ENCODE results near the genes ATP5F1D and UQCR11.

DNA sequence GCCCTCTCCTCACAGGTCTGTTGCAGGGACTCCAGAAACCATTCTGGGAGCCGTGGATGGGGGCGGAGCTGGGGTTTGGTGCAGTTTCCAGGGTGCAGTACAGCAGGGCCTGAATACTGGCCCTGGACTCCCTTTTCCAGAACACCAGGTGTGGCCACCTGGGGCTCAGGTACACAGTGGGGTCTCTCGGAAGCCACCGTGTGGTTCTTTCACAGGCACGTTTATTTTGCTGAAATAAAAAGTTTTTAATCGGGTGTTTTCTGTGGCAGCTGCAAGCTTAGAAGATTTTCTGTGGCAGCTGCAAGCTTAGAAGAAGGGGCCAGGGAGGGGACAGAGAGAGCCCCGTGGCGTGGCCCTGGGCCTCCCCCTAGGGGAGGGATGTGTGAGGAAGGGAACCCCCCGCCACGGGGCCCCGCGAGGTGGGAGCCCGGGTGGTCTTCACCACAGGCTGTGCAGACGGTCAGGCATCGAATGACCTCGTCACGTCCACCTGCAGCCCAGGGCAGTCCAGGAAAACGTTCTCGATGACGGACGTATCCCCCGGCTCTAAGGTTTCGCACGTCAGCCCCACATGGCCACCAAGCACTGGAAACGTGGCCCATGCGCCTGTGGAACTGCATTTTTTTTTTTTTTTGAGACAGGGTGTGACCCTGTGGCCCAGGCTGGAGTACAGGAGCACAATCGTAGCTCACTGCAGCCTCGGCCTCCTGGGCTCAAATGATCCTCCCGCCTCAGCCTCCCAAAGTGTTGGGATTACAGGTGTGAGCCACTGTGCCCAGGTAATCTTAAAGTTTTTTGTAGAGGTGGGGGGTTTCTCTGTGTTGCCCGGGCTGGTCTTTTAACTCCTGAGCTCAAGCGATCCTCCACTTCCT is 8.6 kb downstream of the POLR2E start:
- PRO-cap, 3 experiments: no peak in any of the 3 experiments
- RRBS: 83% methylated on average over 7 of the region's 31 CpGs

DNA sequence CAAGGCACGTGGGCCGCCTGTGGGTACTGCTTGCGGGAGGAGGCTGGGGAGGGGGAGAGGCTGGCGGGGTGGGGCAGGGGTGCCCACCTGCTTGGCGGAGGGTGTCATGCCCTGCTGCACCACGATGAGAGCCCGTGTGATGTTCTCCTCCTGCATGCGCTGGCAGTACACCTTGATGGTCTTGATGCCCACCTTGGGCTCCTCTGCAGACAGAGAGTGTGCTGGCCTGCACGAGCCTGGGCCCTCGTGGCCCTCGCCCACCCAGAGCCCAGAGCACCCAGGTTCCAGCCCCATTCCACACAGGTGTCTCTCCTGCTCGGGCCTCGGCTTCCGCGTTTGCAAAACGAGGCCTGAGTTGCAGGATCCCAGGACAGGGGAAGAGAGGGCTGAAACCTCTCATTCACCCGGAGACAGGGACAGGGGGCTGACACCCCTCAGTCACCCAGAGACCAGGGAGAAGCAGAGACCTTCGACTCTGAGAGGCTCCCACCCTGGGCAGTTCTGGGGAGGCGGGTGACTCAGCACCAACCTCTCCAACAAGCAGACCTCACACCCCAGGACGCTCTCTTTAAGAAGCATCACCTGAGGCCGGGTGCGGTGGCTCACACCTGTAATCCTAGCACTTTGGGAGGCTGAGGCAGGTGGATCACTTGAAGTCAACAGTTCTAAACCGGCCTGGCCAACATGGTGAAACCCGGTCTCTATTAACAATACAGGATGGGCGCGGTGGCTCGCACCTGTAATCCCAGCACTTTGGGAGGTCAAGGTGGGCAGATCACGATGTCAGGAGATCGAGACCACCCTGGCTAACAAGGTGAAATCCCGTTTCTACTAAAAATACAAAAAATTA is 3.2 kb downstream of the POLR2E start:
- PRO-cap, 3 experiments: no peak in any of the 3 experiments
- RRBS: no CpG with 5 or more reads among the region's 30 CpGs

DNA sequence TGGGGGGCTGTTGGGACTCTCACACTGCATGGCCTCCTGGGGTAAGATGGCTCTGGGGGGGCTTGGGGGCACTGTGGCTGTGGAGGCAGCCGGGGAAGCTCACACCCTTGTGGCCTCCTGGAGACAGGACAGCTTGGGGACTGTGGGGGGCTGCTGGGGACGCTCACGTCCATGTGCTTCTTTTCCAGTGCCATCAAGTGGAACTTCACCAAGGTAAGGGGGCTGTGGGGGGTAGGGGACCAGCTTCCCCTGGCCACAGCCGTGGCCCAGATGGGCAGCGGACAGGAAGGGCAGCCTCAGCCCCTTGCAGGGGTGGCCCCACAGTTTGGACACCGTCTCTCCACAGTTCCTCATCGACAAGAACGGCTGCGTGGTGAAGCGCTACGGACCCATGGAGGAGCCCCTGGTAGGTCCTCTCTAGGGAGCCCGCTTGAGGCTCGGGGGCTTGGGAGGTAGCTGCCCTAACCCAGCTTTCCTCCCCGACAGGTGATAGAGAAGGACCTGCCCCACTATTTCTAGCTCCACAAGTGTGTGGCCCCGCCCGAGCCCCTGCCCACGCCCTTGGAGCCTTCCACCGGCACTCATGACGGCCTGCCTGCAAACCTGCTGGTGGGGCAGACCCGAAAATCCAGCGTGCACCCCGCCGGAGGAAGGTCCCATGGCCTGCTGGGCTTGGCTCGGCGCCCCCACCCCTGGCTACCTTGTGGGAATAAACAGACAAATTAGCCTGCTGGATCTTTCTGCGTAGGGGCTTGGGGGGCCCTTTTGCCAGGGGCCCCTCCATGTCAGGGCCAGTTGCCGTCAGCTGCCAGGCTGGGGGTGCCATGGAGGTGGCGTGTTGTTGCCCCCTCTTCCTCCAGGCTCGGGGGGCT is 2.5 kb downstream of the GPX4 start:
- PRO-cap, 3 experiments: peak in 1 of 3 experiments; most common minus-strand start position 352 of the sequence (in 1)
- RRBS: 51% methylated on average over 6 of the region's 29 CpGs

- PRO-cap, 3 experiments: no peak in any of the 3 experiments
- RRBS: 73% methylated on average over 17 of the region's 74 CpGs
Observed at GRCh38 chr19:1109077-1110115, 5.6 kb downstream of the GPX4 start.

- PRO-cap, 3 experiments: peak in 2 of 3 experiments; most common plus-strand start chr19:1155264 (in 2); most common minus-strand start chr19:1155122 (in 1)
- RRBS: 18% methylated on average over 11 of the region's 51 CpGs
Observed at GRCh38 chr19:1154570-1155940, 19.0 kb downstream of the SBNO2 start.

- PRO-cap, 3 experiments: no peak in any of the 3 experiments
- RRBS: no CpG with 5 or more reads among the region's 10 CpGs
Observed at GRCh38 chr19:1174467-1174767, 349 bp upstream of the SBNO2 start.

DNA sequence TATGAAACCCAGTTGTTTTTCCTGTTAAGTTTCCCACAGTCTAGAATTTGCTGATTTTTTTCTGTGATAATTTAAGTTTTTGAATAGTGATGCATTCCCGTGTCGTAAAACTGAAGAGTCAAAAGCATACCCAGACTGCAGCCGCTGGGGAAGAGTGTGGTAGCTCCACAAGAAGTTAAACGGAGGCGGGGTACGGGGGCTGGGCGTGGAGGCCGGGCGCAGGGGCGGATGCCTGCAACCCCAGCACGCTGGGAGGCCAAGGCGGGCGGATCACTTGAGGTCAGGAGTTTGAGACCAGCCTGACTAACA is 13.2 kb upstream of the STK11 start:
- PRO-cap, 3 experiments: no peak in any of the 3 experiments
- RRBS: no CpG with 5 or more reads among the region's 13 CpGs

GRCh38 chr19:1241305-1242025 is at the start of gene ATP5F1D:
ATP5F1D (plus strand) TSS chr19:1241751.
- PRO-cap, 3 experiments: peak in 3 of 3 experiments; most common plus-strand start chr19:1241784 (in 2); most common minus-strand start chr19:1241597 (in 1)
- RRBS: under 1% methylated on average over 44 of the region's 71 CpGs

- PRO-cap, 3 experiments: peak in 3 of 3 experiments; most common minus-strand start chr19:1245111 (in 3)
- RRBS: 13% methylated on average over 4 of the region's 39 CpGs
Observed at GRCh38 chr19:1244248-1245194, 3.0 kb downstream of the ATP5F1D start.

DNA sequence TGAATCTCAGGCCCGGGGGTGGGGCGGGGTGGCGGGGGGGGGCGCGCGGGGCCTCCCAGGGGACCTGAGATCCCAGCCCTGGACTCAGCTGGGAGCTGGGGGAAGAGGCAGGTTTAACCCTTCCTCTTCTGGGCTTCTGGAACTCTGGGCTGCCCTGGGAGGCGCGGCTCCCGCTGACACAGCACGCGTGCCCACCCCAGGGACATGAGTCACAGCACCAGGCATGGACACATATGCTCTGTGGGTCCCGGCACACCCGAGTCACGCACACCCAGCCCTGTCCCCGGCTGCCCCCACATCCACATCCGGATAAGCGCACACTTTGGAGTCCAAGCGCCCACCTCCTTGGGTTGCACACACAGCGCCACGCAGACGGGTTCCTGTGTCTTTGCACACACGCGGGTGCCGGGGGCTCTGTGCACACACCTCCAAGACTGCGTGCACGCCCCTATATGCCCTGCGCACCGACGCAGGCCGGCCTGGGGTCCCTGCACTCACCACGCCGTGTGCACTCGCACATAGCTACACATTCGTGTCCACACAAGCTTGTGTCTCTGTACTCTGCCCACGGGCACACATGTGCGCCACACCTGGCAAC is 3.3 kb upstream of the CIRBP start:
- PRO-cap, 3 experiments: peak in 1 of 3 experiments; most common plus-strand start position 369 of the sequence (in 1)
- RRBS: 3% methylated on average over 17 of the region's 36 CpGs

- PRO-cap, 3 experiments: no peak in any of the 3 experiments
- RRBS: 90% methylated on average over 6 of the region's 54 CpGs
Observed at GRCh38 chr19:1370524-1371302, 13.0 kb upstream of the NDUFS7 start.

DNA sequence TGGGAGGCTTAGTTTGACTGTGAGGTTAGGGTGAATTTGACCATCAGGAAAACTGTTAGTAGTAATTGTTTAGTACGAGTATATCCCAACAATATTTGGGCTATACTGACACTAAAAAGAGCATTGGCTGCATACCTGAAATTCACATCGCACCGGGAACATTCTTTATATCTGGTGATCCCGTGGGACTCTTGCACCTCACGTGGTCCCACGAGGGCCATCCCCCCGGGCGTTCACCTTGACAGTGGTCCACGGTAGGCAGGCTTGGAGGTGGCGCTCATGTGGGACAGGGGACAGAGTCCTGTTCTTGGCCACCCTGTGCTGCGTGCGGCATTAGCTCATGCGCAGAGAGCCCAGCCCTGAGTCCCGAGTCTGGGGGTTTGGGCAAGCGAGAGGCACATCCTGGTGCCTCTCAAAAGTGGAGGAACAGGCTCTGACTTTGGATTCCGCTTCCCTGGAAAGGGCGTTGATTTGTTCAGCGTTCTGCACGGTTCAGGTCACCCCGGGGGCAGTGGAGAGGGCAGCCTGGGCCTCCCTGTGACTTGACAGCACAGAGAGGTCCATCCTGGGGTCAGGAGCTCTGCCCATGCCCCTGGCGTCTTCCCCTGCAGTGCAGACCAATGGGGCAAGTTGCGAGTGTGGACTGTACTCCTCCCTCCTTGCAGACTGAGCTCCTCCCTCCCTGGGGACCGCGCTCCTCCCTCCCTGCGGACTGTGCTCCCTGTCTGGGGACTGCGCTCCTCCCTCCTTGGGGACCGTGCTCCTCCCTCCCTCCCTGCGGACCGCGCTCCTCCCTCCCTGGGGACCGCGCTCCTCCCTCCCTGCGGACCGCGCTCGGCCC is 7.4 kb downstream of the GAMT start:
- PRO-cap, 3 experiments: no peak in any of the 3 experiments
- RRBS: 76% methylated on average over 5 of the region's 36 CpGs

DNA sequence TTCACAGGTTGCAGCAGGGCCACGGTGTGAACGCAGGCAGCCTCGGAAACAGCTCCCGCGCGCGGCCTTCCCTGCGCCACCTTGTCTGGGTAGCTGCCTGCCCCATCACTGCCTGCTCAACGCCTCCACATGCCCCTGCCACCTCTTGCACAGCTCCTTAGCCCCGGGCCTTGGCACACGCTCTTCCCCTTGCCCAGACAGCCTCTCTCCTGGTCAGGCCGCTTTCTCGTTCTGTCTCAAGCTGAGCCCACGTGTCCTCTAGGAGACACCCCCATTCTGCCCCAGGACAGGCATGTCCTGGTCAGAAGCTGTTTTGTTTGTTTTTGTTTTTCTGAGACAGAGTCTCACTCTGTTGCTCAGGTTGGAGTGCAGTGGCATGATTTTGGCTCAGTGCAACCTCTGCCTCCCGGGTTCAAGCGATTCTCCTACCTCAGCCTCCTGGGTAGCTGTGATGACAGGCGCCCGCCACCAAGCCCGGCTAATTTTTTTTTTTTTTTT is 1.4 kb upstream of the GAMT start:
- PRO-cap, 3 experiments: peak in 2 of 3 experiments; most common minus-strand start position 110 of the sequence (in 1)
- RRBS: no CpG with 5 or more reads among the region's 19 CpGs

DNA sequence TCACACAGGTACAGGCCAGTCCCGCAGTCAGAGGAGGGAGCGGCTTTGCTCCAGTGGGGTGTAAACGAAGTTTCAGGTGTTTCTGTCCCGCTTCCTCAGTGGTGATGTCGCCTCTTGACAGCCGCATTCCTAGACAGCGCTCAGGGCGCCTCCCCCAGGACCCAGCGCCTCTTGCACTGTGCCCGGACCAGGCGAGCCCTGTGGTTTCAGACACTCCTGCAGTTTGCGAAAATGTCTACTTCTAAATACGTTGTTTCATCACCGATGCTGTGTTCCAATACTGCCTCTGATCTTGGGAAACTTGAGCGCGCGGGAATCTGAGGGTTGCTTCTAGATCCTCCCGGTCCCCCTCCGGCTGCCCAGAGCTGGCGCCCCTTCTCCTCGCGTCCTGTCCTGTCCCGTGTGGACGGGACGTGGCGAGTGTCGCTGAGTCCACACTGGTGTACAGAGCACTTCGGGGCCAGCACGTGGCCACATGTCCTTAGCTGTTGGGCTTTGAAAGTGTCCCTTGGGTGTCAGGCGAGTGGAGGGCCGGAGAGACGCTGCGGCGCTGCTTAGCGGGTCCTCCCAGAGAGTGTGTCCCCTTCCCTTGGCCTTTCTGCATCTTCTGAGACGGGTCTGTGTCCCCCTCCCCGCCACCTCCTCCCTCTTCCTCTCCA is 14.6 kb upstream of the RPS15 start:
- PRO-cap, 3 experiments: no peak in any of the 3 experiments
- RRBS: no CpG with 5 or more reads among the region's 37 CpGs

DNA sequence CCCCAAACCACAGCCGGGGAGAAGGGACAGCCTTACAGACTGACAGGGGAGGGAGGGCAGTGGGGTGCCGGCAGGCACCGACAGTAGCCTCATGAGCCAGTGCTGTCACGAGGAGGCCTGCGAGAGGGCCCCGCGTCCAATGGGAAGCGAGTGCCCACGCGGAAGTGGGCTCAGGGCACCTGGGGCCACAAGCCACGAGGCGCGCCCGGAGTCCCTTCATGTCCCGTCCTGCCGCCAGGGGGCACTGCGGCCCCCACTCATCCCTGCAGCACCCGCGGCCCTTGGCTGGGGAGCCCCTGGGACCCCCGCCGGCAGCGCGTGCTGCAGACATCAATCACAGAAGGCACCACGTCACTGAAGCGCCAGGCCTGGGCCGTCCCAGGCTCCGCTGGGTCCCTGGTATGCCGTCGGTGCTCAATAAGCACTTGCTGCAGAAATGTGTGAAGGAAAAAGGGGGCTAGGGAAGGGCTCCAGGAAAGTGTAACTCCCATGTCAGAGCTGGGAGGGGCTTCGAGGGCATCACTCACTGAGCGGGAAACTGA is 9.3 kb downstream of the ADAMTSL5 start:
- PRO-cap, 3 experiments: no peak in any of the 3 experiments
- RRBS: 2% methylated on average over 8 of the region's 31 CpGs

GRCh38 chr19:1554620-1555563 is 13.2 kb downstream of the MEX3D start:
- PRO-cap, 3 experiments: no peak in any of the 3 experiments
- RRBS: 73% methylated on average over 9 of the region's 48 CpGs

- PRO-cap, 3 experiments: peak in 3 of 3 experiments; most common plus-strand start chr19:1605963 (in 2); most common minus-strand start chr19:1605434 (in 2)
- RRBS: 2% methylated on average over 37 of the region's 94 CpGs
Observed at GRCh38 chr19:1605137-1606258, at the start of gene UQCR11. UQCR11 (minus strand) TSS chr19:1605462.

- PRO-cap, 3 experiments: no peak in any of the 3 experiments
- RRBS: no CpG with 5 or more reads among the region's 8 CpGs
Observed at GRCh38 chr19:1606259-1606486, 911 bp upstream of the UQCR11 start.

GRCh38 chr19:1643318-1643852 is 9.0 kb downstream of the TCF3 start:
- PRO-cap, 3 experiments: no peak in any of the 3 experiments
- RRBS: no CpG with 5 or more reads among the region's 10 CpGs

DNA sequence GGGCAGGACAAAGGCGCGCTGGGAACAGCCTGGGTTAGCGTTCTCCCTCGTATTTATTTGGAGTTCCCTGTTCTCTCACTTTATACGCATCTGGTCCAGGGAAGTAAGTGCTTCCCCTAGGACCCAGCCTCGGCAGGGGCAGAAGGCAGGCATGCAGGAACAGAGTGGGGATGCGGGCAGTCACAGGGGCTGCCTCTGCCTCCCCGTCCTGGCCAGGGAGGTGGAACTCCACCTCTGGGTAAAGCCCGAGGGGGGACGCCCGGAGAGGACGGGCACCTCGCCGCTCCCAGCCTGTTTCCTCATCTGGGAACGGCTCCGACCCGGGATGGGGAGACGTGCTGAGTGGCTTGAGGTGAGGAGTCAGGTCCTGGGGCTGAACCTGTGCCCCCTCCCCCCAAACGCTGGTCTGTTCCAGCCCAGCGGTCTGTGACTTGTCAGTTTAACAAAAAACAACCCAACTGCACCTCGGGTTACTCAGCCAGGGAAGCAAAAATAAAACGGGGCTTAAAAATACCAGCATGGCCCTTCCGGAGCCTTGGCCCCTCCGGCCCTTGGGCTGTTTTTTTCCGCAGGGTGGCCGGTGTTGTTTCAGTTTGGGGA is 4.2 kb downstream of the TCF3 start:
- PRO-cap, 3 experiments: no peak in any of the 3 experiments
- RRBS: 90% methylated on average over 7 of the region's 26 CpGs